ENCODE data around the gene KLHL36.

- PRO-cap, 2 experiments: no peak in any of the 2 experiments
Observed at GRCh38 chr16:84618508-84619173, 763 bp upstream of the COTL1 start.

- PRO-cap, 2 experiments: peak in 2 of 2 experiments; most common plus-strand start chr16:84648522 (in 2); most common minus-strand start chr16:84648379 (in 2)
Observed at GRCh38 chr16:84647929-84648604, at the start of gene KLHL36. TSS of gene KLHL36 (plus strand) at chr16:84648511.

GRCh38 chr16:84663365-84664416 lies 15.4 kb downstream of the KLHL36 start:
- PRO-cap, 2 experiments: no peak in any of the 2 experiments

DNA sequence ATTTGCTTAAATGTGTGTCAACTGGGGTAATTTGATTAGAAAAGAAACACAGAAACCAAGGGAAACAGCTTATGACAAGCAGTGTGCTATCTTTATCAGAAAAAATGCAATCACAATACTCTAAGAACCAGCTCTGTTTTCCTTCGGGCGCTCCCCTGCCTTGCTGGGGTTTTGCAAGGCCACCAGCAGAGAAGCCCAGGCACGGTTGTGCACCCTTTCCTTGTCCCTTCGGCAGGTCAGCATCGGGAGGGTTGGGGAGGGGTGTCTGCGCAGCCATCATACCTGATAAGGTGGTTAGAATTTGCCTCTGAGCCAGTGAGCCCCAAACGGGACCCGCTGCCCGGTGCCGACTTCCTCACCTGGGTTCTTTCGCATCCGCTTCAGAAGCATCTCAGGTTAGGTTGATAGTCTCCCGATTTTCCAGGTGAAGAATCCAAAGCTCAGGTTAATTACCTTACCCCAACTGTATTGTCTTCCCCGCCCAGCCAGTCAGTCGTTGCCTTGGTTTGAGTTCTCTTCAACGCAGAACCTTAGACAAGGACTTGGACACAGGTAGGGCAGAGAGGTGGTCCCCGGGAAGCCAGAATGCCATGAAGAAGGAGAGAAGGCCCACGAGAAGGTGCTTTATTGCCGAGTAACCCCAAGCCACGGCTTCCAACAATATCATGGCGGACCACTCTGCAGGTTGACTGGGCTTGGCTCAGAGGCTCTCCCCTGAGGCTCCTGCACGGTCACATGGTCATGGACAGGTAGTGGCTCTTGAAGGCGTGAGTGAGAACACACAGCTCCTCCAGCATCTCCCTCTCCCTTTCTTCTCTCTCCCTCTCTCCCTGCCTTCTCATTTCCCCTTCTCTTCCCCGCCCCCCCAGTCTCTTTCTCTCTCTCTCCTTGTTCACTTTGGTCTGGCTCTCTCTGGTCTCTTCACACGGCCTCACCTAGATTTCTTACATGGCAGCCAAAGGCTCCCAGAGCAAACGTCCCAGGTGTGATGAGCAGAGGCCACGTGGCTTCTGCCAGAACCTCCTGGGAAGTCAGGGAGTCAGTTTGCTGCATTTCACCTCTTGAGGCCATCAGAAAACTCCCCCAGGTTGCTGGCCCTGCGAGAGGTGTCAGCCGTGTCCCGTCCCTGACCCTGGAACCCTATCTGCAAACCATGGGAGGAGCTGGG lies 19.9 kb downstream of the KLHL36 start:
- PRO-cap, 2 experiments: no peak in any of the 2 experiments

- PRO-cap, 2 experiments: no peak in any of the 2 experiments
Observed at GRCh38 chr16:84735856-84736253, 36.1 kb downstream of the USP10 start.

- PRO-cap, 2 experiments: no peak in any of the 2 experiments
Observed at GRCh38 chr16:84776115-84776318, 43.8 kb upstream of the CRISPLD2 start.

DNA sequence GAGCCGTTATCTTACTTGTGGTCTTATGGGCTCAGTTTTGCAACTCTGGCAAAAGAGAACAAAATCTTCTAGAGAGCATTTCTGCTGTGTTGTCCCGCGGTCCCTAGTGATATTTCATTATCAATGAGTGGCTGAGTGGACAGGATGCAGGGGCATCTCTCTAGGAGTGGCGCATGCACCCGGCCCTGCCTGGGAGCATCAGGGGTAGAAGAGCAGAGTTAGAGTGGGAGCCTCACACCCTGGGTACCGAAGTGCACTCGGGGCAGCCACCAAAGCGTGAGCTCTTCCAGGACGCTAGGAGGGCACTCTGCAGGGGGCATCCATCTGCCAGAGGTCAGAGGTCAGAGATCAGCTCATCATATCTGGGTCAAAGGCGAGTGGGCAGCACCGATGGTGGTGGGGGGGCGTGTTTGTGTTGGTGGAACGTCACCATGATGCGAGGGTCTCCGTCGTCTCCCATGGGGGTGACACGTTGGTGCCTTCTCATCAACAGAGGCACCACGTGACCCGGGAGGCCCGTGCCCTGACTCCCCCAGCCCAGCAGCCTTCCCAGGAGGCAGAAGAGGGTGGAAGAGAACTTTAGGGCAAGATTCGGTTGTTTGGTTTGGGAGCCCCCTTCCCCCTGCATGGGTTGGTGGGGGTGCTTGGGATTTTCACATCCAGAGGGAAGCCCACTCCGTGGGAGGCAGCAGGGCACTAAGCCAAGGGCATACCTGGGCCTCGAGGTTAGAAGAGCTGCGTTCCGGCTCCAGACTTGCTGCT lies 13.7 kb downstream of the CRISPLD2 start:
- PRO-cap, 2 experiments: peak in 1 of 2 experiments; most common plus-strand start position 124 of the sequence (in 1)

- PRO-cap, 2 experiments: no peak in any of the 2 experiments
Observed at GRCh38 chr16:84868954-84869792, 49.4 kb downstream of the CRISPLD2 start.

DNA sequence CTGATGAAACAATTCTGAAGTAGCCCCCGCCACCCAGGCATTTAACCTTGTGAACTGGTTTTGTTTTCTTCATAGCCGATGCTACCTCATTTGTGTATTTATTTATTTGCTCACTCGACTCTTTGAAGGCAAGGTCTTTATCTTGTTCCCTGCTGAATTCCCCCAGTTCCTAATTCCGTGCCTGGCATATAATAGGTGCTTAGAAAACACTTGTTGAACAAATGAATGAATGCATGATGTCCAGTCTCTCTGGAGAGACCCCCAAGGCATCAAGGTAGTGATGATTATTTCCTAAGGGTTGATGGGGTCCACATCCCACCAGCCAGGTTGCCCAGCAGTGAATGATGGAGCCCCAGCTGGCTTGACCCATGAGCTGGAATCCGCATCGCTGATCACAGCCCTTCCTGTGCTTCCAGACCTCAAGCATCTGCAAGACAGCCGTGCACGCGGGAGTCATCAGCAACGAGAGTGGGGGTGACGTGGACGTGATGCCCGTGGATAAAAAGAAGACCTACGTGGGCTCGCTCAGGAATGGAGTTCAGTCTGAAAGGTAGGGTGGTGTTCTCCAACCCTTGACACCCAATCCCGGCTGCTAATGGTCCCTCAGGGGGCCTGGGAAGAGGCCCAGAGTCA lies 69.1 kb downstream of the CRISPLD2 start:
- PRO-cap, 2 experiments: no peak in any of the 2 experiments

GRCh38 chr16:85130199-85130708 lies 18.0 kb upstream of the CIBAR2 start:
- PRO-cap, 2 experiments: no peak in any of the 2 experiments

DNA sequence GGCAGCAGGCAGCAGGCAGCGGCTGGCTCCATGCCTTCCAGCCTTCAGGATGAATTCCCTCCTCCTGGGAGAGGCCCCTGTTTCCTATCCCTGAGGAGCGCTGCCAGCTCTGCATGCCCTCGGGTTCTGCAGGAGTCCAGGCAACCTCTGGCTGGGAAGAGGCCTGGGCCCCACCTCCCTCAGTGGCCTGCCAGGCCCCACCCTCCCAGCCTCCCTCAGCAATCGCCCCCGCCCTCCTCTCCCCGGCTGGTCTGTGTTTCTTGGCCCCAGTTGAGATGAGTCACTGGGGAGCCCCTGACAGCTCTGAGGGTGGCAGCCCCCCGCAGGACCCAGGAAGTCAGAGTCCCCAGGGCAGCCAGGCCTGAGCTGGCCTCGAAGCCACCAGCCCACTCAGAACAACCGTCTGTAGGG lies 39.4 kb upstream of the CIBAR2 start:
- PRO-cap, 2 experiments: peak in 2 of 2 experiments; most common plus-strand start position 242 of the sequence (in 1); most common minus-strand start position 111 of the sequence (in 2)

DNA sequence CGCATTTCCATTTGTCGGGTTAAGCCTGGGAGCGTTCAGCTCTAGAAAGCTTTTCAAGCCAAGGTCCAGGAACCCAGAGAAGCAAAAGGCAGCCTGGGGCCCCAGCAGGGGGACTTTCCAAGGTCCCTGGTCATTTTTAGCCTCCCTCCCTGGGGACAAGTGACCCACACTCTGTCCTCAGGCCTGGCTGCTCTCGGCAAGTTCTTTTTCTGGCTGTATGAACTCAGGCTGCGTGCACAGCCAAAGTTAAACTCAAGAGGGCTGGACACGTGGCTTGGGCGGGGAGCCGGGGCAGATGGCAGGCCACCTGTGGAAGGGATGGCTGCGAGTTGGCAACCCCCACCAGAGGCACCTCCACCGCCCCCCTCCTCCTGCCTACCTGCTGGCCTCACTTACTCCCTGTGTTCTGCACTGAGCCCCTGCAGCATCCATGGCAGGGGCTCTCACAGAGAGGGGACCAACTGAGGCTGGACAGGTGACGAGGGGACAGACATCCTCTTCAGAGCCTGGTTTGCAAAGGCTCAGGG lies 41.5 kb upstream of the CIBAR2 start:
- PRO-cap, 2 experiments: peak in 2 of 2 experiments; most common minus-strand start position 219 of the sequence (in 2)

- PRO-cap, 2 experiments: no peak in any of the 2 experiments
Observed at GRCh38 chr16:85193017-85193270, 80.7 kb upstream of the CIBAR2 start.

DNA sequence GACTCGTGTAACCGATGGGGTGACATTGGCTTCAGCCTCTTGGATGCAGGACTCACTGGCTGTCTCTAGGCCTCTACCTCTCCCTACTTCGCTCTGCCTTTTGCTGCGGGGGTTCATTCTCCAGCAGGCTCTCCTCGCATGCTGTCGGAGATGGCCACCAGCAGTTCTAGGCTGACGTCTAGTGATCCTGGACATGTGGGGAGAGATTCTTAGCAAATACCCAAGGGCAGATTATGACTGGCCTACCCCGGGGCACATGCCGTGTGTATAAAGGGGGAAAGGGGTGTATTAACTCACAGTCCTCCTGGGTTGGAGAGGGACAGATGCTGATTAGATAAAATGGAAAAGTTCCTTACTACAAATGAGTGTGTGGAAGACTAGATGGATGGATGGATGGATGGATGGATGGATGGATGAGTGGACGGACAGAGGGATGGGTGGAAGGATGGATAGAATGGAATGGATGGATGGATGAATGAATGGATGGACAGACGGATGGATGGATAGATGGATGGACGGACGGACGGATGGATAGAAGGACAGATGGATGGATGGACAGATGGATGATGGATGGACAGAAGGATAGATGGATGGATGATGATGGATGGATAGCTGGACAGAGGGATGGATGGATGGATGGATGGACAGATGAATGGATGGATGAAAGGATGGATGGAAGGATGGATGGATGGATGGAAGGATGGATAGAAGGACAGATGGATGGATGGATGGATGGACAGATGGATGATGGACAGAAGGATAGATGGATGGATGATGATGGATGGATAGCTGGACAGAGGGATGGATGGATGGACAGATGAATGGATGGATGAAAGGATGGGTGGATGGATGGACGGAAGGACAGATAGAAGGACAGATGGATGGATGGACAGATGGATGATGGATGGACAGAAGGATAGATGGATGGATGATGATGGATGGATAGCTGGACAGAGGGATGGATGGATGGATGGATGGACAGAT lies 118.5 kb upstream of the CIBAR2 start:
- PRO-cap, 2 experiments: no peak in any of the 2 experiments

GRCh38 chr16:85295844-85296096 lies 183.5 kb upstream of the CIBAR2 start:
- PRO-cap, 2 experiments: no peak in any of the 2 experiments

DNA sequence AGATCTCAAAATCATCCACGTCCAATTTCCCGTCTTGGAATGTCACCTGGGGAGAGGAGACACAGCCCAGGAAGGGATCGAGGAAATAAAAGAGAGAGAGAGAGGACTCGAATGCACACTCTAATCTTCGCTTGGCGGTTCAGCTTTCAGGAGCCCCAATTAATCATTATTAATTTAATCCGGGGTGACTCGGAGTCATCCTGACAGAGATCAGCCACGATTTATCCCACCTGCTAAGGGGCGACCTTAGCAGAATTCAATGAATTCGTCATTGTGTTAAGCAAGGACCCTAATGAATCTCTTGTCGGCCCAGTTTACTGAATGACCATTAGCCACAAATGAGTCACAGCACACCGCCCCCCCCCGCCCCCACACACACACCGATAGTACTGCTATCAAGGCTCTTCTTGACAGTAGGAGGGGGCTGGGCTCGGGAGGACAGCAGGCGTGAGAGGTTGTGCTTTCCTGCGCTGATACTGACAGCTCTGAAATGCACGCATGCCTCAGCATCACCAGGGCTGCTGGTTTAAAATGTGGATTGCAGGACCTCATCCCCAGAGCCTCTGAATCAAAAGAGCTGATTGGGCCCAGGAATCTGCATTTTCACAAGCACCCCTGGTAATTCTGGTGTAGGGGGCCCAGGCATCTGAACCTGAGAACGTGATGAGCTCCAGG lies 190.0 kb upstream of the CIBAR2 start:
- PRO-cap, 2 experiments: no peak in any of the 2 experiments

DNA sequence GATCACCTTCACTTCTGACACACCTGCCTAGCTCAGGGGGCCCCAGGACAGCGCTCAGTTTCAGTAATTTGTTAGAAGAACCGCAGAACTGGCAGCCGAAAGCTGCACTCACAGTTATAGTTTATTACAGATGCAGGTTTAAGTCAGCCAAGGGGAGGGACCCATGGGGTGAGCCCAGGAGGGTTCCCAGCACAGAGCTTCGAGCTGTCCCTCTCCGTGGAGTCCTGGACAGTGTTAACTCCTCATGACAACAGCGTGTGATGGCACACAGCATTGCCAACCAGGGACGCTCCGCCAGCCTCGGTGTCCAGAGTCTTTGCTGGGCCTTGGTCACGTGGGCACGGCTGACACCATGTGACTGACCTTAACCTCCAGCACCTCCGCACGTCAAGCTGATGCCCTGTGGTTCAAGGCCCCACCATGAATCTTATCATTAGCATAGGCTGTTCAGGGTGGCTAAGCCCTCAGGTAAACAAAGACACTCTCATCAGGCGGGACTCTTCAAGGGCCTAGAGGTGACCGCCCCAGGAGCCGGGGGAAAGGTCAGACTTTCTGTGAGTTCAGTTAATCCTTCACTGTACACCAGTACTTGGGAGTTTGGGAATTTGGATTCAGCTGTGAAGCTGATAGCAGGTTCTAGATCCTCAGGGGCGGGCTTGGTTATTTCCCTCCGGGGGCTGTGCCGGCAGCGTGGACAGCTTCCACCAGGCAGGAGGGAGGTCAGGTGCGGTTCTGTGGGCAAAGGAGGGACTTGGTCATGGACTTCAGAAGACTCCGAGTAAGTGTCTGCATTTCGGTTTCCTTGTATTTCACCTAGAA lies 195.3 kb upstream of the CIBAR2 start:
- PRO-cap, 2 experiments: no peak in any of the 2 experiments

GRCh38 chr16:85371564-85372132 lies 241.5 kb upstream of the GSE1 start:
- PRO-cap, 2 experiments: no peak in any of the 2 experiments

DNA sequence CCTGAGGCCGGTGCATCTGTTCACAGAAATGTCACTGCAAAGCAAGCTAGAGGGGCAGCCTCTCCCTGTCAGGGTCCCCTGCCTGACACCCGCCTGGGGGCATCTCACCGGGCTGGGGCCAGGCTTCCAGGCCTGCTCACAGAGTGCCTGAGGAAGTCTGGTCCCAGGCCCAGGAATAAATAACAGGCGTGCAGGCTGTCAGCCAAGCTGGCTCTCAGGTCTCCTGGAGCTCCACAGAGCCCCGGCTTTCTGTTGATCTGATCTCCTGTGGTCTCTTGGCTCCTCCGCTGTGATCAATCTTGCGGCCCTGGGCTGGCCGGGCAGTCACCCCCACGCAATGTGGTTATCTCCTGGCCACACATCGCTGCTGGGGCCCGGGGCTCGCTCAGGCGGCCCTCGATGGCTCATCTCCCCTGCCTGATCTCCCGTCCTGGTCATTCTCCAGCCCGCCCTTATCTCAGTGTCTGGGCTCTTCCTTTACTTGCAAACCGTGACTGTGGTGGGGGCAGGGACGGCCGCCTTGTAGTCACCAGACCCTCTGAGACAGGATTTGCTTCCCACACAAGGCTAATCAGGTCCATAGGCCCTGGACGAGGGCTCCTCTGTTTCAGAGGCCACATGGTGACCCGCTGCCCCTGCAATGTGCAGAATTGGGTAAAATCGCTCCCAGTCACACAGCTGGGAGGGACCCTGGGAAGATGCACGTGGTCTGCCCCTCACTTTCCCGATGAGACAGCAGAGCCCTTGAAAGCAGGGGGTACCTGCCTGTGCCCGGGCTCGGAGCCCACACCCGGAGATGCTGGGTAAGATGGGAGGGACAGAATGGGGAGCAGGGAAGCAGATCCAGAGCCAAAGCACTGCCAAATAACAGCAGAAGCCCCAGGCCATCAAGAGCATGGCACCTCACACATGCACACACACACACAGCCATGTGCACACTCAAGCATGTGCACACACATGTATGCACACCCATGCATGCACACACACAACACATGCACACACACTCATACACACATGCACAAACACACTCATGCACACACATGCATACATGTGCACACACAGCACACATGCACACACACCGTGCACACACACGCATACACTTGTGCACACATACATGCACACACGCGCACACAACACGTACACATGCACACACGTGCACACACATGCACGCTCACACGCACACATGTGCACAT lies 230.9 kb upstream of the GSE1 start:
- PRO-cap, 2 experiments: no peak in any of the 2 experiments

DNA sequence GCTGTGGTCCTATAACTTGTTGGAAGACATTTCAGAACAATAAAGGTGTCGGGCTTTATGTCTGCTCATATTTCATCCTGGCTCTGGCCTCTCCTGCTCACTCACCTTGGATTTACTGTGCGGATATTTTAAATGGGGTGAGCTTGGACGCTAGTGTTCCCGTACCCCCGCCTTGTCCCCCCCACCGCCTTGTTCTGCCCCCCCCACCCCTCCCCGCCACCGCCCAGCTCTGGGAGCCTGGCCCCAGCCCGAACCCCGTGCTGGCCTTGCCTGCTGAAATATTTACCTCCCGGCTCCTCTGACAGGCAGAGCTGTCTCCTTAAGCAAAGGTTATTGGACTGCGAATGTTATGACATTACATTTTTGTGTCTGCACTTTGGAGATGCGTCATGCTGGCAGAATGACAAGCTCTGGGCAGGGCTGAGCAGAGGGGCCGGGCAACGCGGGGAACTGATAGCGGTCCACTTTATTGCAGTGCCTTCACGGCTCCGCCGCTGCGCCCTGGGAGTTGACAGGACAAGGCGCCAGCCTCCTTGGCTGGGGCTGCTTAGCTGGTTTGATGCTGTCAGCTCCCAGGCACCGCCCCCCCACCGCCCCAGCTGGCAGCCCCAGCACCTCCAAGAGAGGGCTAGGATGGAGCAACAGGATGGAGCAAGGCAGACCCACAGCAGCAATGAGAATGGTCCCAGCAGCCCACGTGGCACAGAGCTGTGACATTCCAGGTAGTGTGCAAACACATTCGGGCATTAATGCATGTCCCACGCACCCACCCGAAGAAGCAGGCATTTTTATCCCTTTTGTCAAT lies 222.4 kb upstream of the GSE1 start:
- PRO-cap, 2 experiments: no peak in any of the 2 experiments